Tibial nerve (tissue), 3 donors: ENCODE data around the gene CCZ1.

DNA sequence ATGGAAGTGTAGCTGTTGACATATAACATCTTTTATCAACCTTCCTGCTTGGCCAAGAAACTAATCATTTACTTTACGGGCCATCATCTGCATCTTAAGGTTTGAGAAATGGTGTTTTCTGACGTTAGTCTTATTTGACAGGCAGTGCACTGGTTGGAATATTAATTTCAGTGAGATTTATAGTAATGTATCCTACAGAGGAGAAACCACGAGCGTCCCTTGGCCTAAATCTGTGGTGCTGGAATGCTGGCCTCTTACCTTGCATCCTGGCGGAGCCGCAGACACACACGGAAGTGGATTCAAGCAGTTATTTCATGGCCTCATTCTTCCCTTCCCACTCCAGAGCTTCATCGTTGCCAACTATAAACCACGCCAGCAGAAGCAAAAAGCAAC is 13.0 kb downstream of the WIPI2 start:
- PRO-cap, result no peak
- RAMPAGE, long total RNA, 3 experiments, result no peak in any of the 3 experiments

DNA sequence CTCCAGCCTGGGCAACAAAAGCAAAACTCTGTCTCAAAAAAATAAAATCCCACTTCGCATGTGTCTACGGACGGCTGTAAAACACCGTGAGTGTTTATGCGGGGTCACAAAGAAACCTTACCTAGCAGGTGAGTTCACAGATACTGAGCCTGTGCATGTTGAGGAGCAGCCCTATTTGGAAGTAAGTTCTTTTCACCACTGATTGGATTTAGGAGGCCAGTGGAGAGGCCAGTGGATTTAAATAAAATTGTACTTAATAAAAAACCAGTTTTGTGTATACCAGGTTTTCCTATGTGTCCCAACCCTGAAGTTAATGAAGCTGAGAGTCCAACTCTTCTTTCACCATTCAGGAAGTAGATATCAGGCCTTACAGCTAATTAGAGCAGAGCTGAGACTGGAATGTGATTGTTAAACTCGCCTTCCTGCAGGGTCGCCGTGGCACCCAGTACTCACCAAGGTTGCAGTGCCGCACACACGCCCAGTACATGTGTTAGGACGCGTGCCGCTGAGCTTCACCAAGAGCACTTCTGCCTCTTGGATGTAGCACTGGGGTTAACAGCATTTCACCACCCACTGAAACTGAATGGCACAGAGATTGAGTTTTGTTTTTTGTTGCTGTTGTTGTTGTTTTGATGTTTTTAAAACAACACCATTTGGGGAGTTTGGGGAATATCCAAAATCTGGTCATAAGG is 21.6 kb downstream of the WIPI2 start:
- PRO-cap, result no peak
- RAMPAGE, long total RNA, 3 experiments, result no peak in any of the 3 experiments

DNA sequence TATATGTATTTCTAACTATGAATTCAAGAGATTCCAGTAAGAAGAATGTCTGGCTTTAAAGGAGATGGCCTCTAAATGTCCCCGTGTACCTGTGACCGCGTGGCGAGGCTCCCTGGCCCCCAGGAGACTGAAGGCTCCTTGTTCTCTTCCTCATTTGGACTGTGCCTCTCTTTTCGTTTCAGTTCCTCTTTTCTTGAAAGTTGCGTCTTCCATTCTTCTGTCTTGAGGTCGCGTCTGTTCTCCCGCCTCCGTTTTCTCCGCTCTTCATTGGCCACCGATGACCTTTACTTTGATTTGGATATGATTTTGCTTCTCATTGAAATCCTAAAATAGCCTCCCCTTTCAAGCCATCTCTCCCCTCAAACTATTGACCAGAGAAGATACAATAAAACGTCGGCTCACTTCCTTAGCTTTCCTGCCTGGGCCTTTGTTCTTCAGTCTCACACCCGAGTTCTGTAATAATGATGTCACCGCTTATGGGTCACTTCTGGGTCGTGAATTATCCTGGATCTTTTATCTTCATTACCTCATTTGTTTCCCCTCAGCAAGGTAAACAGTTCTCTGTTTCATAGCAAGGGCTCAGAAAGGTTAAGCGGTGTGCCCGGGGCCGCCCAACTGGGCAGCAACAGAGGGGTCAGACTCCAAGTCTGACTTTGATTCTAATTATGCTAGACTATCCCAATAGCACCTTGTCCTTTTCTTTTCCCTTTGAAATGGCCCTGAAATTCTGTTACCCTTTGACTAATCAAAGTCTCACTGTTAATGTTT is 28.8 kb downstream of the WIPI2 start:
- PRO-cap, result no peak
- RAMPAGE, long total RNA, 3 experiments, result no peak in any of the 3 experiments

GRCh38 chr7:5222427-5223172 is 32.6 kb downstream of the WIPI2 start:
- PRO-cap, result no peak
- RAMPAGE, long total RNA, 3 experiments, result no peak in any of the 3 experiments

- PRO-cap, result no peak
- RAMPAGE, long total RNA, 3 experiments, result no peak in any of the 3 experiments
Measured at GRCh38 chr7:5232283-5233510, 42.7 kb downstream of the WIPI2 start.

DNA sequence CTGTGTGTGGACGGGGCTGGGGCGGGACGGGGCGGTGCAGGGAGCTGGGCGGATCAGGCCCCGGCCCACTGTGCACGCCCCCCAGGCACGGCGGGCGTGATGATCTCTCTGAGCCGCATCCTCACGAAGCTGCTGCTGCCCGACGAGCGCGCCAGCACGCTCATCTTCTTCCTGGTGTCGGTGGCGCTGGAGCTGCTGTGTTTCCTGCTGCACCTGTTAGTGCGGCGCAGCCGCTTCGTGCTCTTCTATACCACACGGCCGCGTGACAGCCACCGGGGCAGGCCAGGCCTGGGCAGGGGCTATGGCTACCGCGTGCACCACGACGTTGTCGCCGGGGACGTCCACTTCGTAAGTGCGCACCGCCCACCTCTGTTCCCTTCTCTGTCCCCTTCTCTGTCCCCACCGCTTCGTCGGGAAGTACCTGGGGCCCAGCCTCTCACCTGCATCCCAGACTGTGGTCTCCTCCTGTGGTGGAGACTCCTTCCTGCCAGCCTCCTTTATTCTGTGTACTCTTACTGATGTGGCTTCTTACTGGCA is 14.2 kb downstream of the SLC29A4 start:
- PRO-cap, result no peak
- RAMPAGE, long total RNA, 3 experiments, result no peak in any of the 3 experiments

DNA sequence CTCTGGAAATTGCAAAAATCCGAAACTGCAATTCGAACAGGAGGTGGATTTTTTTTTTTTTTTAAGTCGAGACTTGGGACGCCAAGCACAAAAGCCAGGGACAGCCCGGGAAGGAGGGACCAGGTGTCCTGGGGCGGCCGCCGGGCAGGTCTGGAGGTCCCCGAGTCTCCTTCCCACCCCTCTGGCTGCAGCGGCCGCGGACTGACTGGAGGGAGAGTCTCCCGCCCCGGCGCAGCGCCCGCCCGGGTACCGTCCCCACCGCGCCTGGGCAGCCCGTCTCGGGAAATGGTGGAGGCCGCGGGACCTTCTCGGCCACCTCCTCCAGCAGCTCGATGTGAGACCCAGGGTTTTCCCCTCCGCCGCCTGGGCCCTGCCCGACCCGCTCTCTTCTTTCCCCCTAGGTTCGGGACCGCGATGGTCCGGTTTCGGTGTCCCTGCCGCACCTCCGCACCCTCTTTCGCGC is 3.7 kb downstream of the TNRC18 start:
- PRO-cap, result no peak
- RAMPAGE, long total RNA, 3 experiments, result no peak in any of the 3 experiments

- PRO-cap, result bidirectional peak, plus-strand start at chr7:5425053, minus-strand start at chr7:5424988
- RAMPAGE, long total RNA, 3 experiments, result no peak in any of the 3 experiments
Measured at GRCh38 chr7:5424950-5425239, 1.3 kb upstream of the TNRC18 start.

DNA sequence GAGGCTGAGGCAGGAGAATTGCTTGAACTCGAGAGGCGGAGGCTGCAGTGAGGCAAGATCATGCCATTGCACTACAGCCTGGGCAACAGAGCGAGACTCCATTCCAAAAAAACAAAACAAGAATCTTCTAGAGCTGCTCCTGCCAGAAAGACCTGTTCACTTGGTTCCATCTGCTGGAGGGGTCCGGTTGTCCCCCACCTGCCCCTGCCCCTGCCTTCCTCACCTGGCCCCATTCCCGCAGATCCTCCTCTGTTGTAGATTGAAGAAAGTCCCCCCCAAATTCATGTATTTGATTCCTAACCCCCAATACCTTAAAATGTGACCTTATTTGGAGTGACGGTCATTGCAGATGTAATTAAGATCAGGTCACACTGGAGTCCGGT is 8.6 kb upstream of the TNRC18 start:
- PRO-cap, result no peak
- RAMPAGE, long total RNA, 3 experiments, result no peak in any of the 3 experiments

DNA sequence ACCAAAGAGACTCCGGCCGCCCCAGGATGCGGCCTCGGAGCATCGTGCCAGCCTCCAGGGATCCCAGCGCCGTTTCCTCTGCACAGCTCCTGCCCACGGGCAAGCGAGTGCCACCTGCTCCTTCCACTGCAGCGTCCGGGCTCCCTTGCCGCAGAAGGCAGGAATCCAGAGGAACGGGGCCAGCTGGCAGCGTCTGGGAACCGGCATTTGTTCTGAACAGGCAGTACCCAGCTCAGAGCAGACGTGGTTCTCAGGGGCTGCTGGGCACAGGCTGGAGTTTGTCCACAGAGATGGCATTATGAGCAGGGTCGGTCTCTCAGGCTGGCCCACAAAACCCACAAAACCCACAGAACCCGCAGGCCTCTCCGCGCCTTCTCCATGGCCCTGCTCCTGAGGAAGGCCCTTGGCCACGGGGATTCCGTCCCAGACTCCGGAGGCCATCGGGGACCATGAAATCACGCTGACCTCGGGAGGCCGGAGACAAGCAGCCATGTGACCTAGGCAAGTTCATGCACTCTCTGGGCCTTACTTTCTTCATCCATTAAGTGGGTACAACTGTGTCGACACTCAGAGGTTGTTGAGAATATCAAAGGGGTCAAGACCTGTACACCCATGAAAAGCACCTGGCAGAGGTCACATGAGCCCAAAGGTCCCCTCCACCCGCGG is 17.8 kb downstream of the FBXL18 start:
- PRO-cap, result bidirectional peak, plus-strand start at position 296 of the sequence, minus-strand start at position 75 of the sequence
- RAMPAGE, long total RNA, 3 experiments, result no peak in any of the 3 experiments

DNA sequence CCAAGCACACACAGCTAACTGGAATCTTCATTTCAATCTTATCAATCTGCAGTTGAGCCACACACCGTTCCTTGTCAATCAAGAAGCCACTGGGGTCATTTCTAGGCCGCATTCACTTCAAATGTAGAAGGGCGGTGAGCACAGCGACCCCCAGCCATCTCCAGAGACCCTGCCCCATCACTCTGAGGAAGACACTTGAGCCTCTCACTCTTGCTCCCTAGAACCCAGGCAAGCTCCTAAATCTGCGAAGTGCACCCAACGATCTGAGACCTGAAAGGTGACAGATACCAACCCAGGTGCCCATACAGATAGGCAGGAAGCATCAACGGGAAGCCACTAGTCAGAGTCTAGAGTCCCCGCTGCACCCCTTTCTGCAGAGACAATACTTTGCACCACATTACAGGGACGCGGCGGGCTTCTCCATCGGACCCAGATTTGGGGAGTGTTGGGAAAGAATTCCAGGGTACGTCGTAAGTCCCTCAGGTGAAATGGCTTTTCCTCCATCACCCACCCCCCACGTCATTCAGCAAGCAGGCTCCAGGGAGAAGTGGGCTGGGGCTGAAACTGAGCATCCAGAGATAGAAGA is 819 bp downstream of the FBXL18 start:
- PRO-cap, result no peak
- RAMPAGE, long total RNA, 3 experiments, result no peak in any of the 3 experiments

DNA sequence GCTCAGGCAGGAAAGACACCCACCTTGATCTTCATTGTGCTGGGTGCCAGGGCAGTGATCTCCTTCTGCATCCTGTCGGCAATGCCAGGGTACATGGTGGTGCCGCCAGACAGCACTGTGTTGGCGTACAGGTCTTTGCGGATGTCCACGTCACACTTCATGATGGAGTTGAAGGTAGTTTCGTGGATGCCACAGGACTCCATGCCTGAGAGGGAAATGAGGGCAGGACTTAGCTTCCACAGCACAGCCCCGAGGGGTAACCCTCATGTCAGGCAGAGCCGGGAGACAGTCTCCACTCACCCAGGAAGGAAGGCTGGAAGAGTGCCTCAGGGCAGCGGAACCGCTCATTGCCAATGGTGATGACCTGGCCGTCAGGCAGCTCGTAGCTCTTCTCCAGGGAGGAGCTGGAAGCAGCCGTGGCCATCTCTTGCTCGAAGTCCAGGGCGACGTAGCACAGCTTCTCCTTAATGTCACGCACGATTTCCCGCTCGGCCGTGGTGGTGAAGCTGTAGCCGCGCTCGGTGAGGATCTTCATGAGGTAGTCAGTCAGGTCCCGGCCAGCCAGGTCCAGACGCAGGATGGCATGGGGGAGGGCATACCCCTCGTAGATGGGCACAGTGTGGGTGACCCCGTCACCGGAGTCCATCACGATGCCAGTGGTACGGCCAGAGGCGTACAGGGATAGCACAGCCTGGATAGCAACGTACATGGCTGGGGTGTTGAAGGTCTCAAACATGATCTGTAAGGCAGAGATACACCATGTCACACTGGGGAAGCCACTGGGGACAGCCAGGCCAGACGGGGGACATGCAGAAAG is 2.2 kb downstream of the ACTB start:
- PRO-cap, result no peak
- RAMPAGE, long total RNA, 3 experiments, result start-site peak on the minus strand in 1 of 3 experiments, centred at positions 60 to 453 of the sequence, 77 to 828 reads per replicate

DNA sequence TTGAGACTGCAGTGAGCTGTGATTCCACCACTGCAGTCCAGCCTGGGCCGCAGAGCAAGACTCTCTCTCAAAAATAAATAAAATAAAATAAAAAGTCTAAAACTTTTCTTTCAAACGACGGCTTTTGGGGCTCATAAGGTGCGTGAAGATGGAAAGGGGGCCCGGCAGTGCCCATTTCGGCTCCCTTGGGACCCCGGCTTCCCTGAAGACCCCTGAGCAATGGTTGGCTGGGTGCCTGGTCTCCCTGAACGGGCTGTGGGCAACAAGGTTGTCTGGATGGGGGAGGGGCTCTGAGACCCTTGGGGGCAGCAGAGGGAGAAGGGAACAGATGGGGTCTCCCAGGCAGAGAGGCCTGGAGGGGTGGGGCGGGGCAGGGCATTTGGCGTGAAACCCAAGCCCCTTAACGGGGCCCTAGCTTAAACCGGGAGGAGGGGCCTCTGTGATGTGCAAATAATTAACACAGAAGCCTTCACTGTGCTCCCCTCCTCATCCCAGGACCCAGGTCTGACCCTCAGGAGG is 17.8 kb downstream of the FSCN1 start:
- PRO-cap, result no peak
- RAMPAGE, long total RNA, 3 experiments, result no peak in any of the 3 experiments

GRCh38 chr7:5691885-5692872 is 89.3 kb downstream of the RNF216 start:
- PRO-cap, result unidirectional peak, plus-strand start at chr7:5692577
- RAMPAGE, long total RNA, 3 experiments, result no peak in any of the 3 experiments

DNA sequence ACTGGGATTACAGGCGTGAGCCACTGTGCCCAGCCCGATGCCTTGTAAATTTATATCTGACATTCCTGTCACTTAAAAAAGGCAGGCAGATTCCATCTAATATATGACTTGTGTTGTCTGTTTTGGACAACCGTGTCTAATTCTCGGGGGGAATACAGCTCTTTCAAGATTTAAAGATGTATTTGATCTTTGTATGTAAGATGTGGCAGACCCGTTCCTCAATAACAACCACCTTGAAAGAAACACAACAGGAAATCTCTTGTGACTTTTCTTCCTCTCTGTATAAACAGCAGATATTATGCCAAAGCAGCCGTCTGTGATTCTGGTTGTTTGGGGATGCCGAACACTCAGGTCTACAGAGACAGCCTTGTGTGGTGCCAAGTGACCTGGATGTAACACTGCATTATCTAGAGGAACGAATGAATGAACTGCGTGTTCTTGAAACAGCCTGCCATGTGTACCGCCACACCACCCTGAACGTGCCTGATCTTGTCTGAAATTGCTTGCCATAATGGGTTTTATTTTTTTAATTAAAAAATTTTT is 46.2 kb upstream of the OCM start:
- PRO-cap, result no peak
- RAMPAGE, long total RNA, 3 experiments, result no peak in any of the 3 experiments

GRCh38 chr7:5898325-5899032 is at the start of gene CCZ1:
Gene CCZ1, plus strand, starts transcription at chr7:5898733.
- PRO-cap, result unidirectional peak, minus-strand start at chr7:5898648
- RAMPAGE, long total RNA, 3 experiments, result no peak in any of the 3 experiments

- PRO-cap, result no peak
- RAMPAGE, long total RNA, 3 experiments, result no peak in any of the 3 experiments
Measured at GRCh38 chr7:6012372-6013216, 3.5 kb downstream of the AIMP2 start.

GRCh38 chr7:6015165-6015375 is 6.0 kb downstream of the AIMP2 start:
- PRO-cap, result no peak
- RAMPAGE, long total RNA, 3 experiments, result no peak in any of the 3 experiments

DNA sequence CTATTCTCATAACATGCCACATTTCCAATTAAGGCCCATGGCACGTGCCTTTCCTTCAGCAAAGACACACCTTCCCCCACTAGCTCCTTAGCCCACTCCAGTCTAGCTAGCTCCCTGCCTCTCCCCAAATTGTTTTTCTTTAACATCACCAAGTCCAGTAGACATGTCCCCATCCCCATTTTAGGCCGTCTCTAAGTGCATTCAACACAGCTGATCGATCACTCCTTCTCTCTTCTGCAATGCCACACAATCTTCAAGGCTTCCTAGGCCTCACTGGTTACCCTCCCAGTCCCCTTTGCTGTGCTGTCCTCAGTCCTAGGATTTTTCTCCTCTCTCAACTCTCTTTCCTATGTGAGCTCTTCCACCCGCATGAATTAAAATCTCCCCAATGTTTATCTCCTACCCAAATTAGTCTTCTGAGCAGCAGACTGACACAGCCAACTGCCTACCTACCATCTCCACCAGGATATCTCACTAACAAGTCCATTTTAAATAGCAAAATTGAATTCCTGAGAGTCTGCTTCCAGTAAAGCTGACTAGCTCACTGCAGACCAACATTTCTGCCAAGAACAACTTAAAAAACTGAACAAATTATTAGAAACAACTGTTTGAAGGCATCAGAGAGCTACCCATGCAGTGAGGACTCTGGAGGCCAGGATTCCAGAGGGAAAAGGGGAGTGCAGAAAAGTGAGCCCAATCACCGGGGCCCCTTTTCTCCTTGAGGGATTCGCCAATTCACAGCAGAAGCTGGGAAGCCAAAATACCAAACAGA is 11.8 kb downstream of the CYTH3 start:
- PRO-cap, result no peak
- RAMPAGE, long total RNA, 3 experiments, result start-site peak on the minus strand in 1 of 3 experiments, centred at position 385 of the sequence, 6 reads per replicate

DNA sequence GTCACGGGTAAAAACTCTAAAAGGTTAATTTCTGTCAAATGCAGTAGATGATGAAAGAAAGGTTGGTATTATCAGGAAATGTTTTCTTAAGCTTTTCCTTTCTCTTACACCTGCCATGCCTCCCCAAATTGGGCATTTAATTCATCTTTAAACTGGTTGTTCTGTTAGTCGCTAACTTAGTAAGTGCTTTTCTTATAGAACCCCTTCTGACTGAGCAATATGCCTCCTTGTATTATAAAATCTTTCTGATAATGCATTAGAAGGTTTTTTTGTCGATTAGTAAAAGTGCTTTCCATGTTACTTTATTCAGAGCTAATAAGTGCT is 28.9 kb downstream of the RAC1 start:
- PRO-cap, result no peak
- RAMPAGE, long total RNA, 3 experiments, result no peak in any of the 3 experiments